HTR-8/SVneo (cell line): ENCODE results near the gene GNAT3.

- RRBS: no CpG with 5 or more reads among the region's 3 CpGs
Measured at GRCh38 chr7:80041403-80041602, 93.3 kb upstream of the GNAI1 start.

DNA sequence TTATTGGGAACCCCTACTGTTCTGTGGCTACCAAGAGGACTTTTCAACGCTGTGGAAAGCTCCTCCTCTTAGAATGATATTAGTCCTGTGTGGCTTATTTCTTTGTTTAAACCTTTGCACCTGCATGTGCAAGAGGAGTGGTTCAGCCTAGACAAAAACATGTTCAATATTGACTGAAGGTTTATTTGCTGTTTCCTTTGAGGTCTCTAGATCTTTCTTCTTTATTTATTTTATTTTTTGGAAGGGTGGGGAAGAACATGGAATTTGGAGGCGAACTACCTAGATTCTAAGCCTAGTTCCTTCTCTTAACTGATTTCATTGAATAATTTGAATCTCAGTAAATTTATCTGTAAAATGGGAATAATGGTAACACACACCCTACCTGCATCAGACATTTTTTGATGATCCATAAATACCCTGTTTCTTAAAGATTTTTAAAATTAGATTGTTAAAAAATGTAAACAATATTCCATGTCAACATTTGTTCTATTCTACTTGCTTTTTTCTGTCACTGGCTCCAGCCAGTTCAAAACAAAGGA is 118.0 kb downstream of the GNAT3 start:
- RRBS: no CpG with 5 or more reads among the region's 2 CpGs

GRCh38 chr7:80511973-80512201 is at the start of gene GNAT3:
Gene GNAT3 (minus strand): TSS chr7:80512064.
- RRBS: no CpG with 5 or more reads among the region's 2 CpGs

- RRBS: no CpG with 5 or more reads among the region's 5 CpGs
Measured at GRCh38 chr7:80526436-80526914, 14.6 kb upstream of the GNAT3 start.

DNA sequence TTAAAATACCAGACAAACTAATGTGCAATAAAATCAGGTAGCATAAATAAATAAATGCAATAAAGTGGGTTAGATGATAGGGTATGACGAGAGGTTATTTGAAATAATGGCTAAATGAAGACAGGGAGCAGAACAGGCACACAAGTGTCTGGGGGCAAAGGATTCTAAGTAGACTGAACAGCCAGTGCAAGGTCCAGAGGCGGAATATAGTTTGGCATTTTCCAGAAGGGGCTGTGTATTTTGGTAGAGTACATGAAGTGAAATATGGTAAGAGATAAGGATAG is 44.6 kb upstream of the CD36 start:
- RRBS: no CpG with 5 or more reads among the region's 2 CpGs

- RRBS: no CpG with 5 or more reads among the region's 3 CpGs
Measured at GRCh38 chr7:80603144-80603524, 35.3 kb upstream of the CD36 start.

GRCh38 chr7:80735226-80735745 is 96.8 kb downstream of the CD36 start:
- RRBS: no CpG with 5 or more reads among the region's 14 CpGs

DNA sequence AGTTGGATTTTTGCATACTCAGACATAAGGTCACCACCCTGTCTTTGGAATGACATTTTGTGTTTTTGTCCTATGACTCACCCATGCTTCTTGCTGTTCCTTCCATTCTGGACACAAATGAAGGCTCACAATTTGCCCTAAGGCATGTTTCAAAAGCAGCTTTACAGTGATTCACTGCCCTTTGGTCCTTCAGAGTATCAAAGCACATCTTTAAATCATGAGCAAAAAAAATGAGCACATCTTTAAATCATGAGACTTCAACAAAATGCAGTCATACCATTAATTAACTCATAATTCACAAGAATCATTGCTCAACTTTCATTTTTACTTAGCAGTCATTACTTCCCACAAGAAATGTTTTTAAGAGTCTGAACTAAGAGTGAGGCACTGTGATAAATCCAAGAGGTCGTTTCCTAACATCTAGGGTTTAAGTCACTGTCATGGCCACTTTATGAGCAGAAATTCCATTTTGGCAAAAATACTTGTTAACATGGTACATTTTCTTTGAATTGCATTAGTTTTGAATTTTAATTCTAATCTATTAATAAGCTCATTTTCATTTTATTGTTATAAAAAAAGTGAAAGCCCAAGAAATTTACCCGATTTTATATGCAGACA is 35.2 kb downstream of the SEMA3C start:
- RRBS: no CpG with 5 or more reads among the region's 2 CpGs

GRCh38 chr7:80916686-80917269 is 2.1 kb downstream of the SEMA3C start:
- RRBS: no CpG with 5 or more reads among the region's 4 CpGs

GRCh38 chr7:83684723-83685373 is 35.9 kb upstream of the SEMA3E start:
- RRBS: no CpG with 5 or more reads among the region's 3 CpGs

- RRBS: no CpG with 5 or more reads among the region's 1 CpG
Measured at GRCh38 chr7:84193676-84194056, 923 bp downstream of the SEMA3A start.

- RRBS: no CpG with 5 or more reads among the region's 2 CpGs
Measured at GRCh38 chr7:84720389-84720919, 466.4 kb downstream of the SEMA3D start.

GRCh38 chr7:84880008-84880944 is 306.6 kb downstream of the SEMA3D start:
- RRBS: 98% methylated on average over 19 of the region's 59 CpGs

DNA sequence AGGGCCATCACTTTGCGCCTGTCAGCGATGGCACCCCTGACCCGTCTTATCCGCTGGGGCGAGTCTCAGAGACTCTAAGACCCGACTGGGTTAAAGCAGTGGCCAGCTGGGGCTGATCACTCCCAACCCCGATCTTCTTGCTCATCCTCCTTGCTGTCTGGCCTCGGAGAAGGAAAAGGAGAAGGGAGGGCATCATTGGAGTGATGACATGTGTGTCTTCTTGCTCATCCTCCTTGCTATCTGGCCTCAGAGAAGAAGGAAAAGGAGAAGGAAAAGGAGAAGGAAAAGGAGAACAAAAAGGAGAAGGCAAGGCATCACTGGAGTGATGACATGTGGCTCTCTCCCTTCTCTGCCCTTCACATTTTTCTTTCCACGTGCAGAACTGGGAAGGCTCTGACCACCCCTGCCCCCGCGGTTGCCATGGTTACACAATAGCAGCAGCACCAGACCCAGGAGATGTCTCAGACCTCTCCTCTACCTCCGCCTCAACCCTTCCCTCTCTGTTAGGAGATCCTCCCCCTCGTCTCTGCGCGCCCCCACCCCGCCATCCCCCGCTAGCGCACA is 2.0 kb downstream of the SEMA3D start:
- RRBS: no CpG with 5 or more reads among the region's 18 CpGs

- RRBS: no CpG with 5 or more reads among the region's 7 CpGs
Measured at GRCh38 chr7:87184211-87184969, 32.1 kb downstream of the DMTF1 start.

DNA sequence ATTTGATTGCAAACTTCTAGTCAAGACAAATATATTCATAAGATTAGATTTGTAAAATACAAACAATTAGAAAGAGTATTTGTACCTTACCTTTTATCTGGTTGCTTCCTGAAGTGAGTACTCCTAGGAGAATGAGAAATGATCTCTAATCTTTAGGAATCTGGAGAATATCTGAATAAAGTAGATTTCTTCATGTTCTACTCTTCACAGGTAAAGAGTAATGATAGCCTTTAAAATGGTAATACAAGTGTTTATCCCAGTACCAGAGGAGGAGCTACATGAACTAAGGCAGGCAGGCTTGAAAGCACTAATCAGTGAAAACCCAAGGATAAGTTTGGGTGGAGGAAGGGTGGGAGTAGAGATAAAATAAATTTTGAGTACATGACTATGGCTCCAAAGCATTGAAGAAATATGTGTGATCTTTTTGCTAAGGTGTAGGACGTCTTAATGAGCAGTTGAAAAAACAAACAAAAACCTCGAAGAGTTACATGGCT is 84.9 kb downstream of the RUNDC3B start:
- RRBS: no CpG with 5 or more reads among the region's 2 CpGs

GRCh38 chr7:87926419-87927277 is 7.4 kb upstream of the ADAM22 start:
- RRBS: no CpG with 5 or more reads among the region's 7 CpGs

DNA sequence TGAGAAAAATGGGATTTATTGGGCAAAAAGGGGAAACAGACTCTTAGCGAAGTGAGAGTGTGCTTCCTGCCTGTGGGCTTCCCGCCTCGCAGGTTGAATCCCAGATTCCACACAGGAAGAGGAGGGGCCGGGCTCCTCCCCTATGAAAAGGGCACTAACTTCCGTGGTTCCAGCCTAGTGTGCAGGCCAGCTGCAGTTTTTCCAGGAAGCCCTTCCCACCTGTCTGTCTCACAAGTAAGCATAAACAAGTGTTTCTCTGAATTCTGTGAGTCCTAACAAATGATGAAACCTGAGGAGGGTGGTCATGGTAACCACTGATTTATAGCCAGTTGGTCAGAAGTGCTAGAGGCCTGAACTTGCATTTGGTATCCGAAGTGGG is 54.6 kb upstream of the STEAP4 start:
- RRBS: no CpG with 5 or more reads among the region's 6 CpGs